Foreskin fibroblast (primary cell): Measurements from ENCODE around the gene GPC4.

- RRBS: no CpG with 5 or more reads among the region's 9 CpGs
These were observed 18.7 kb downstream of the APLN start for GRCh38 chrX:129635933-129636571.

DNA sequence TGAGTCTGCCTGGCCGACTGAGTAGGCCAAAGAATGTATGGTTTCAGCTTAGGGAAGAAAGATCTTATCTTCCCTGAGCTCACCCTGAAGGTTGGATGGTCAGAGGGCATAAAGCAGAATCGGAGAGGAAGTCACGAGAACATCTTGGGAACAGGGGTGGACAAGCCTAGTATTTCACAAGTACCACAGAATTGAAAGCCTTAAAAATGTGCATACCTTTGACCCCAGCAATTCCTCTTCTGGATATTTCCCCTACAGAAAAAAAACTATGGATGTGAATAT lies 2.0 kb upstream of the SASH3 start:
- RRBS: no CpG with 5 or more reads among the region's 3 CpGs

DNA sequence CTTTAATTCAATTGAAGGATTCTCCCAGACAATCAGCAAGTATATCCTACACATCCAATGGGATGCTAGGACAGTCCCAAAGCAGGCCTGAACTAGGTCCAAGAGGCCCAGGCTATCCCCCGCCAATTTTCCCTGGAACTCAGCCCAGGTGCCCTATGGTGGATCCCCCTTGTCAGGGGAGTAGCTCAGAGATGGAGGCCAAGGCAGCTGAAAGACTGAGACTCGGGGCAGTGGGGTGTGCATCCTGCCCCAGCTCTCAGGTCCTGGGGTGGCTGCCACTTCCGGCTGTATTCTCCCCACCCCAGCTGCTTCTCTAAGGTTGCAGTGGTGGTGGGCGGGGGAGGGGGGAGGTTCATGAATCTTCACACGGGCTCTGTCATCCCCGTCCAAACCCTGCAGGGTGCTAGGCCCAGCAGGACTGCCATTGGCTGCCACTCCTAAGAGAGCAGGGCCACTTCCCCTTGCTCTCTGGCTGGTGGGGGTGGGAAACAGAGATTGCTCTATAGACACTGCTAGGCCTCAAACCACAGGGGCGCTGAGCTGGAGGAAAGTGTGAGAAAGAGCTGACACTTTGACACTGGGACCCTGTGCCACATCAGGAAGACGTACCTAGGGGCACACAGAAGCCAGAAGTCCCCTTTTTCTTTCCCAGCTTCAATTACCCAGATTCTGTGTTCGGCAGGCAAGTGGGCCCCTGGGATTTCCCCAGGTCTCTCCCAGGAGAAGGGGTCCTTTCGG lies 1.5 kb downstream of the SASH3 start:
- RRBS: no CpG with 5 or more reads among the region's 10 CpGs

DNA sequence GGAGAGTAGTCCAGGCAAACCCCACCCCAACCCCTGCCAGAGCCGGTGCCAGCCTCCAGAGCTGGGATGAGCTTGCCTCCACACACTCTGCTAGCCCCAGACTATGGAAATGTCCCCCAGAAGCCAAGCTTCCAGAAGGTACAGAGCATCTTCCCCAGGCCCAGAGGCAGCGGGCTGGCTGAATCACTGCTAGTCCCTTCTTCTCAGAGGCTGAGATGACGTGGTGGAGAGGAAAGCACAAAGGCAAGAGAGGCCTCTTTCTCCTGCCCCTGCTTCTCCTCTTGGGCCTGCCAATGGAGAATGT lies 2.0 kb downstream of the SASH3 start:
- RRBS: no CpG with 5 or more reads among the region's 3 CpGs

GRCh38 chrX:129787505-129787878 lies 7.7 kb downstream of the SASH3 start:
- RRBS: no CpG with 5 or more reads among the region's 5 CpGs

GRCh38 chrX:129798851-129799471 lies 19.2 kb downstream of the SASH3 start:
- RRBS: no CpG with 5 or more reads among the region's 5 CpGs

GRCh38 chrX:129800315-129800719 lies 20.6 kb downstream of the SASH3 start:
- RRBS: no CpG with 5 or more reads among the region's 4 CpGs

- RRBS: 28% methylated on average over 3 of the region's 19 CpGs
These were observed 33.4 kb downstream of the BCORL1 start for GRCh38 chrX:130015760-130016365.

- RRBS: no CpG with 5 or more reads among the region's 6 CpGs
These were observed 1.9 kb downstream of the ELF4 start for GRCh38 chrX:130108260-130108952.

DNA sequence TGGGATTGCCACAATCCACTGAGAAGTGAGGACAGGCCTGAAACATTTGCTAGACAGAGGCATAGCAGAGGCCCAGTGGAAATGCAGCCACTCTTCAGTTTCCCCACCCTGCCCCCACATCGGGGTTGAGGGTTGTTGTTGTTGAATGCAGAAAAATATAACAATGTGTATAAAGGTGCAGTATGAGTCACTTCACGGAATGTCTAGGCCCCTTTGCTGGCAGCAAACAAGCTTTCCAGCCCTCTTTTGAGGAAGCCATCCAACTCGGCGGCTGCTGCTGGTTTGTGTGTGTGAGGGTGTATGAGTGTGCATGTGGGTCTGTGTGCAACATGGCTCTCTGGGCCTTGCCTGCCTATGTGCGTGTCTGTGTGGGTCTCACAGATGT lies 8.1 kb upstream of the ELF4 start:
- RRBS: no CpG with 5 or more reads among the region's 5 CpGs

- RRBS: no CpG with 5 or more reads among the region's 2 CpGs
These were observed 2.3 kb downstream of the AIFM1 start for GRCh38 chrX:130163457-130163707.

DNA sequence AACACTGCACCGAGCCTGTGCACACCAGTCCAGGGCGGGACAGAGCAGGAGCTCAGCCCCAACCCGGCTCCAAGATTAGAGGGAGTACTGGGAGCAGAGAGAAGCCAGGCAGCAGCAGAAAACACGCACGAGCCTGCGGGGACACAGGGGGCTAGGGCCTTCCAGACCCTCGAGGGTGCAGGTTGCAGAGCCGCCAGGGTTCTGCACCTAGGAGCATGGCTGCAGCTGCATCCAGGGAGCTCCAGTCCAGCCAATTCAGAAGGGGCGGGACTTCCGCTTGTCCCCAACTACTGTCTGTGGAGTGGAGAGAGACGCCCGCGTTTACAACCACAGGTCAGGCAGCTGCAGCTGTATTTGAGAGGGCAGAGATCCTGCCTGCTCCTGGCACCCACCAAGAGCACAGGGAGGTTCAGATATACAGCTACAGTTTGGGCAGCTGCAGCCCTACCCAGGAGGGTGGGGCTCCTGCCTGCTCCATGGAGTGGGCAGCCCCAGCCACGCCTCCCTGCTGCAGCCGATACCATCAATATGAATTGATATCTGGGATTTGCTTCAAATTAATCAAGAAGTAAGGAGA lies 31.0 kb upstream of the ZNF280C start:
- RRBS: no CpG with 5 or more reads among the region's 15 CpGs

- RRBS: no CpG with 5 or more reads among the region's 14 CpGs
These were observed 93.0 kb downstream of the RBMX2 start for GRCh38 chrX:130494844-130495211.

- RRBS: no CpG with 5 or more reads among the region's 2 CpGs
These were observed 233.4 kb downstream of the ENOX2 start for GRCh38 chrX:130669629-130669935.

GRCh38 chrX:130887067-130887810 lies 15.8 kb downstream of the ENOX2 start:
- RRBS: no CpG with 5 or more reads among the region's 9 CpGs

GRCh38 chrX:132206290-132206706 lies 12.9 kb downstream of the RAP2C start:
- RRBS: no CpG with 5 or more reads among the region's 5 CpGs

- RRBS: no CpG with 5 or more reads among the region's 4 CpGs
These were observed 3.1 kb downstream of the GPC4 start for GRCh38 chrX:133412151-133412724.

DNA sequence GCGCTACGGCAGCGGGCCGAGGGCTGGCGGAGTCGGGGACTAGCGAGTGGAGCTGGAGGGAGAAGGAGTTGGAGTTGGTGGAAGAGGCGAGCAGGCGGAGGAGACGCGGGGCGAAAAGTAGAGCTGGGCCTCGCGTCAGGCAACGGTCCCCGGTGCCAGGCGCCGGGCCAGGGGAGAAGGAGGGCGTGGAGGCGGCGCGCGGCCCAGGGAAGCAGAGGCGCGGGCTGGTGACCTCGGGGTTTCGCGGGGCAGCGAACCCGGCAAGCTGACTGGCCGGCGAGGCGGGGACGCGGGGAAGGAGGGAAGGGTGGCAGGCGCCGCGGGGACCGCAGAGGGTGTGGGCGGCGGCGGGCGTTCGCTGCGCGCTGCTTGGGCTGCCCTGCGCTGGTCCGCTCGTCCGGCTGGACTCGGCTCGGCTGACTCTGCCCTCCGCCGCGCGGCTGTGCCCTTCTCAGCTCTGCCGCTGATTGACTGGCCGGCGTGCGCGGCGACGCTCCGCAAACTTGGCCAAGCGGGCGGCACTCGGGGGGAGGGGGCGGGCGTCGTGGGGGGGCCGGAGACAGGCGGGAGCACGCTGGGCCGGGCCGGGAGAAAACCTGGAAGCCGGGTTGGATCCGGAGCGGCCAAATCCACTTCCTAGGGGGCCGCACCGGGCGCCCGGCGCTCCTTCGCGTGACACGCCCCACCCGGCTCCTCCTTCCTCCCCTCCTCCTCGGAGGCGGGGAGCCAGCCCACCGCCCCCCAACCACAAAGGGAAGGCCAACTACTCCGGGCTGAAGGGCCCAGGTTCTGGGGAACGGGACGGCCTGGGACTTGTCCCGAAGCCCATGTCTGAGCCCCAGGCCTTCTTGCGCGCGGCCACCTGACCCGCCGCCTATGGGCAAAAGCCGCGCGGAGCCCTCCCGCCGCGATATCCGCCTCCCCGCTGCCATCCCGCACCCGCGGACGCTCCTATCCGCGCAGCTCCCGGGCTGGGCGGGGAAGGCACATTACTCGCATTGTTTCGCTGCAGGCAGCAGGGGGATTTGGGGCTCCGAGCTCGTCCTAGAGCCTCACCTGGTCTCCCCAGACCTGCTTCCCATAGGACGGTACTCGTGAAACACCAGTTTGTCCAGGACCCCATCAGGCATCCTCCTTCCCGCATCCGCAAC lies at the start of gene GPC4:
TSS of gene GPC4 (minus strand) at position 473 of the 1,151 bp plus-strand sequence.
- RRBS: 2% methylated on average over 23 of the region's 123 CpGs

DNA sequence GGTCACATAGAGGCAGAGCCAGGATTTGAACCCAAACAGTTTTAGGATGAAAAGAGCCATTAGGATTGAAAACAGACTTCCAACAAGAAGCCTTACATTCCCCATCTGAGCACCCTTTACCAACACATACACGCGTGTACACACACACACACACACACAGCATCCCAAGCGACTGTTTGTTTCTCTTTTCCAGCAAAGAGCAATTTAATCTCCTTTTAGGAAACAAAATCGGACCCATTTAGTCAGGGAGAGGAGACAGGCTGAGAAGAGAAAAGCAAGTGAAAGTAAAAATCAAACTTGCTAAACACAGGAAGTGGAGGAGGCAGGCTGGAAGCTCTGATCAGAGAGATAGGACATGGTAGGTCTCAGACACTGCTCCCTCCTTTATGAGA lies 62.4 kb downstream of the GPC3 start:
- RRBS: no CpG with 5 or more reads among the region's 4 CpGs

DNA sequence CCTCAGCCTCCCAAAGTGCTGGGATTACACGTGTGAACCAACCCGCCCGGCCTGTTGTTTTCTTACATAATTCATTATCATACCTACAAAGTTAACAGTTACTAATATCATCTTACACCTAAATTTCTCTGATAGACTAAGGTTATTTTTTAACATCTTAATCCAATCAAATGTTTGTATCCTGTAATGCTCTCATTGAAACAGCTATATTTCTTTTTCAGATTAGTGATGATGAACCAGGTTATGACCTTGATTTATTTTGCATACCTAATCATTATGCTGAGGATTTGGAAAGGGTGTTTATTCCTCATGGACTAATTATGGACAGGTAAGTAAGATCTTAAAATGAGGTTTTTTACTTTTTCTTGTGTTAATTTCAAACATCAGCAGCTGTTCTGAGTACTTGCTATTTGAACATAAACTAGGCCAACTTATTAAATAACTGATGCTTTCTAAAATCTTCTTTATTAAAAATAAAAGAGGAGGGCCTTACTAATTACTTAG lies 13.2 kb downstream of the HPRT1 start:
- RRBS: no CpG with 5 or more reads among the region's 3 CpGs